Lower leg skin (tissue), 2 donors: ENCODE data around the genes NSFL1C and SIRPB2.

DNA sequence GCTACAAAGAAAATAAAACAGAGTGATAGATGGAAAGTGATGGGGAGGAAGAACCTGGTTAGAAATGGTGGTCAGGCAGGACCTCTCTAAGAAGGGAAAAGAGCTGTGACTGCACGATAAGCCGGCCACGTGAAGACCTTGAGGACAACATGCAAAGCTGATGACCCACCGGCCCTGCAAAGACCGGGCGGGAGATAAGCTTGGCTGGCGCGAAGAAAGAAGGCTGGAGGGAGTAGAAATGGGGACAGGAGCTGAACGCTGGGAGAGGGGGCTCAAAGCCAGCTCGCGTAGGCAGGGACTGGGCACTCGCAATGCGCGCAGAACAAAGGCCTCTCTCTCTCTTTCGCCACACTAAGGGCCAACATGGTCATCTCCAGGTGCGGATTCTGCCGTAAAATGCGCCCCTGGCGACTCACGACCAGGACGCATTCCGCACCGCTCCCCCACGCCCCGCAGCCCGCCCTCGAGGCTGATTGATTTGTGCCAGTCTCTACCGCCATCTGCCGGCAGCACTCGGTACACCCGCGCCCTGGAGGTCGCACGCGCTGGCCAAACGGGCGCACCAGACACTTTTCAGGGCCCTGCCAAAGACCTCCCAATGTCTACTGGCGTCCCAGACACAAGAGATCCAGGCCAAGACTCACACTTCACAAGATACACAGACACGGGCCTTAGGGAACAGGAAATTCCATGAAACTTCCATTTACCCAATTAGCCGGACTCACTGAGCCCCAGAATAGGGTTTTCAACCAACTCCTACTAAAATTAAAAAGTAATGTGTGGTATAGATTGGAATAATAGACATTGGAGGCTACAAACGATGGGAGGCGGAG is 9.3 kb downstream of the DEFB132 start:
- PRO-cap: no peak
- RAMPAGE, long total RNA, 2 experiments: no peak in any of the 2 experiments

DNA sequence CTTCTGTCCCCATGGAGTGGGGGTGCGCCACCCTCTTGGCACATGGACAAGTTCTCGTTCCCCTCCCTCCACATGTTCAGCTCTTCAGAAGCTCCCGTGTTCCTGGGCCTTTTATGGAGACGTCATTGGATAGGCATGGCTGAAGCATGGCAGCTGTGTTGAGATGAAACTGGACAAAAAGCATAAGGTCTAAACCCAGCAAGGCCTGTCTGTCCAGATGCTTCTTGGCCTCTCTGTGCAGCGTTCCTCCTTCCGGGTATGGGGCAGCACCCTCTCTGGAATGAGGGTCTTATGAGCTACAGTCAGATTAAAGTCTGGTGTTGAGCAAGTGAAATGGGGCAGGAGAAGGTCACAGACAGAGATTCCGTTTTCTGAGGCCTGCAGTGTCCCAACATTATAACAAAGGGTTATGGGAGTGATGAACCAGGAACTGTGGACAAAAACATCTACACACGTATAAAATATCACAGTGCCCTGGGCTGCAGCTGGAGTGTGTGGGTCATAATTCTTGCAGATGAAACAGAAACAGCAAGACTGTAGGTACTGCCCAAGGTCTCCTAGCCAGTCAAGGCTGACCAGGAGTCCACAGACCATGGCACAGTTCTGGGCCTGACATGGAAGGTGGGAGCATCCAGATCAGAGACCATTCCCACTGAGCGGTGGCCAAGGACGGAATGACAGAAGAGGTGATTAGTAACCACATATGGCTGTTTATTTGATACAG is 26.6 kb downstream of the TBC1D20 start:
- PRO-cap: no peak
- RAMPAGE, long total RNA, 2 experiments: no peak in any of the 2 experiments

- PRO-cap: no peak
- RAMPAGE, long total RNA, 2 experiments: no peak in any of the 2 experiments
These were observed 24.6 kb downstream of the TBC1D20 start for GRCh38 chr20:437690-438217.

DNA sequence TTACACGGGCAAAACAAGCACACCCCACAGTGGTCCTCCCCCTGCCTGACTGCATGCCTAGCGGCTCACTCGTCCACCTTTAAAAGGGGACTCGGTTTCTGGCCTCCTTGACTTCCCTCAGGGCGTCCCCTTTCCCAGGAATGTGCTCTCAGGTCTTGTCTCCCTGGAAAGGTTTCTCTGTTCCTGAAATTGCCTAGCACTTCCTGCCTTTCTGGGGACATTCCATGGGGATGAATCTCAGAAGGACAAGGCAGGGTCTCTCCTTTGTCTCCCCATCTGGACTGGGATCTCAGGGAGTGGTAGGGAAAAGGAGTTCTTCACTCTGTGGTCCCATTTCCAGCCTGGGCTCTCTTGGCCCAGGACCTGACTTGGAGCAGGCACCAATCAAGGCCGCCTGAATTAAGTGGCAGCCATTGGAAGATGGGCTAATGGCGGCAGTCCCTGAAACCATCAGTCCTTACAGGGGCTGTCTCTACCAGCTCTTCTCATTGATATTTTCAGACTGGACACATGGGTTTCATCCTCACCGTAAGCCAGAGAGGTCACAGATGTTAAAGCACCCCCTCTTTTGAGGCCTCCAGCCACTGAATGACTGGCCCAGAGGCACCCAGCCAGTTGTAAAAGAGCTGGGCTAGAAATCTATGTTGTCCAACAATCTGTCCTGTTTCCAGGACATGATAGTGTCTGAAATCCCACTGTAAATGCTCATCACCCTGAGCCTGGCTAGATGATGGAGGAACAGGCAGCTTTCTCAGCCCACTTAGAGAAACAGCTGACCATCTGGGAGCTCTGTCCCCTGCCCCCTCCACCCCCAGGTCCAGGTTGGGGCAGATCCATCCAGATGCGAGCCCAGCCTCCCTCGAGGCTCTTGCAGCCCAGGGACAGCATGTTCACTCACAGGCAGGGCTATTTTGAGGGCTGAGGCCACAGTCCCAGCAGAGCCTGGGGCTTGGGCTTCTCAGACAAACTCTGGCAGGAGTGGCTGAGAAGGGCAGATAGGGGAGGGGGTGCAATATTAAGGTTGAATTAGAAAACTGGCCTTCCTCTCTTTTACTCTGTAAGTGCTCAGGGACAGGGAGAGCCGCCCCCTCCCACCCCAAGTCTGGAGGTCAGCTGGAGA is 4.5 kb downstream of the TCF15 start:
- PRO-cap: no peak
- RAMPAGE, long total RNA, 2 experiments: no peak in any of the 2 experiments

DNA sequence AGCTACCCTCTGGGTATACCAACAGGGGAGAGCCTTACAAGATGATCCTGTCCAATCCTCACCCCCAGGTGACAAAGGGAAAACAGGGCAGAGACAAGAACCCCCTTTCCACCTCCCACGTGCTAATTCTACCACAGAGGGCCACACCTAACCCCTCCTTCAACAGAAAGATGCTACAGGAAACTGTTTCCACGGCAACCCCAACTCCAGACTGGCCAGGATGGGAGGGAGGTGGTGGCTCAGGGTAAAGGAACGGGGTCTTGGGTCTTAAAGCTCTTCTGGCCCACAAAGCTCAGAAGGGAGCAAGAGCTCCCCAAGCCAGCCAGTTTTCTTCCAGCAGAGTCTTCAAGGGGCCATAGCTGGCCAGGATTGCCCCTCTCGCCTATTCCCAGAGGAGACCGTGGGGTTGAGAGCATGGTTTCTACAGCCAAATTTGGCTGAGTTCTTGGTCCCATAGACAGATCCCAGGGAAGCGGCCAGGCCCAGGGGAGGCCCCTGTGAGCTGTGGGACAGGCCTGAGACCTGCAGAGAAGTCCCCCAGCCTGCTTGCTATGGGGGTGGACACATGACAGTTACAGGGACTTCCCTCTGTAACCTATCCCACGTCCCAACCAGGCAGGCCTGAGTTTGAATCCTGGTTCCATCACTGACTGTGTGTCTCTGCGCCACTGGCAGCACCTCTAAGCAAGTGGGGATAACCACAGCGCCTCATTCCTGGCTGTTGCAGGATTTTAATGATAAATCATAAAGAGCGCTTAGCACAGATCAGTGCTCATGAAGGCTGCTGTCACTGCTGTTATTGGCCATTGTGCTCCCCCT is 2.7 kb downstream of the TCF15 start:
- PRO-cap: no peak
- RAMPAGE, long total RNA, 2 experiments: no peak in any of the 2 experiments

DNA sequence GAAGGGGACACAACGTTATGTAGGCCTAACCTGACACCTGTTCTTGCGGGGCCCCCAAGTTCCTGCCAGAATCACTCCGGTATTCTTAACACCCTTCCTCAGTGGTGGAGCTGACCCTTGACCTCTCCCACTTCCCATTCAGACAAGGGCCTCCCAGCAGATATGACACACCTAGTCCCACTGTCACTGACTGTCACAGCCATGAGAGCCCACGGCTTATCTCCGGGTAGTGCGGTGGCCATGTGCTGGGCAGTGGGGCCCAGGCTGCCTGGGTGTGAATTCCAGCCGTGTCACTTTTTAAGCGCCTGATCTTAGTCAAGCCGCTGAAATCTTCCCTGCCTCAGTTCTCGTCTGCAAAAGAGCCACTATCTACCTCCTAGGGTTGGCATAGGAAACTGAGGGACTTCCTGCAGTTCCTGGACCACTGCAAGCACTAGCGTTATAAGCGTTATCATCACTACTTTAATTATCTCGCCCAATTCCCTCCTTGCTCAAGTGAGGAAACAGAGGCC is 642 bp downstream of the SRXN1 start:
- PRO-cap: no peak
- RAMPAGE, long total RNA, 2 experiments: no peak in any of the 2 experiments

DNA sequence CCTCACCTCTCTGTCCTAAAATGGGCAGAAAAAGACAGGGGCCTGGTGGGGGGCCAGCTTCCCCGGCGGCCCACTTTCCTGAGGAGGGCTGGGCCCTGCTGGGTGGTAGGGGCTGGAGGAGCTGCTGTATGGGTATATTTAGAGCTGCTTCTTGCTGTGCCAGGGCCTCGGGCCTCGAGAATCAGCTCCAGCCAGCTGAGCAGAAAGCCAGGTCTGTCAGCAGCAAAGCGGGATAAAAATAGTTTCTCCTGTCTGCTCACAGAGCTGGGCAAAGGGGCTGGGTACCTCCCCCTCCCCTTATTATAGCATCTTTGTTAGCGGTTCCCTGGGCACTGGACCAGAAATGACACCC is 6.1 kb downstream of the SCRT2 start:
- PRO-cap: no peak
- RAMPAGE, long total RNA, 2 experiments: no peak in any of the 2 experiments

- PRO-cap: bidirectional peak, plus-strand start at chr20:844639, minus-strand start at chr20:844487
- RAMPAGE, long total RNA, 2 experiments: start-site peak on the plus strand in 2 of 2 experiments, at chr20:844622-845186 at its widest, 142 to 169 reads per replicate
These were observed 11.0 kb downstream of the FAM110A start for GRCh38 chr20:844198-845312.

GRCh38 chr20:1215695-1216108 is 10.1 kb upstream of the RAD21L1 start:
- PRO-cap: no peak
- RAMPAGE, long total RNA, 2 experiments: no peak in any of the 2 experiments

GRCh38 chr20:1267050-1267597 is 1.0 kb downstream of the SNPH start:
- PRO-cap: no peak
- RAMPAGE, long total RNA, 2 experiments: no peak in any of the 2 experiments

DNA sequence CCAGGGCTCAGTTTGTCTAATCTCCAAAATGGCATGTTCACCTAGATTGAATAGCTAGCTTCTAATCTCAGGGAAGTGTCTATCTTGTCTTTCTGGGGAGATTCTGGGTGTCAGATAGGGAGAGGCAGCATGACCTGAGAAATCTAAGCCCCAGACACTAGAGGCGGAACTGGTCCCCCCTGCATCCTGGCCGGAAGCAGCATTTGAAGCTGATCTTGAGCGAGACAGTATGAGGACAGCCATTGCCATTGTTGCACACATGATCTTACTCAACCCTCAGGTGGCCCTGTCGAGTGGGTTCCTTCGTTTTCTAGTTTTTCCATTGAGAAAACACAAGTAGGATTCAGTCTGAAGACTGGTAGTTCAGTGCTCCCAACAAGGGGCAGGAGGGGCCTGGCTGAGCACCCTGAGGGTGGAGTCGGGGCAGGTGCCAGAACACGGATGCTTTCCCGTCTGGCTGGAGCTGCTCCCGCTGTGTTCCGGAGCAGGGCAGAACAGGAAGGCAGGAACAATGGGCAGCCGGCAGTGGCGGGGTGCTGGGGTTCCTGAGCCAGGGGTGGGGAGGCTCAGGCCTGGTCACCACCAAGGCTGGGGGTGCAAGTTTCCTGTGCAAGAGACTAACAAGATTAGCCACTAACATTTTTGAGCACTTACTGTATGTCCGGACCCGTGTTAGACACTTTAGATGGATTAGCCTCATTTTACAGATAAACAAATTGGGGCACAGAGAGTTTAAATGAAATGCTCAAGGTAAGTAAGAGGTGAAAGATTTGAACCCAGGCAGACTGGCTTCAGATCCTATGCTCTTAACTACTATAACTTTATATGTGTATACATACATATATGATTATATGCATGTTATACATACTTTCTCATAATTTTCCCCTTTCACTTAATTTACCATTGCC is 8.0 kb upstream of the SDCBP2 start:
- PRO-cap: no peak
- RAMPAGE, long total RNA, 2 experiments: no peak in any of the 2 experiments

DNA sequence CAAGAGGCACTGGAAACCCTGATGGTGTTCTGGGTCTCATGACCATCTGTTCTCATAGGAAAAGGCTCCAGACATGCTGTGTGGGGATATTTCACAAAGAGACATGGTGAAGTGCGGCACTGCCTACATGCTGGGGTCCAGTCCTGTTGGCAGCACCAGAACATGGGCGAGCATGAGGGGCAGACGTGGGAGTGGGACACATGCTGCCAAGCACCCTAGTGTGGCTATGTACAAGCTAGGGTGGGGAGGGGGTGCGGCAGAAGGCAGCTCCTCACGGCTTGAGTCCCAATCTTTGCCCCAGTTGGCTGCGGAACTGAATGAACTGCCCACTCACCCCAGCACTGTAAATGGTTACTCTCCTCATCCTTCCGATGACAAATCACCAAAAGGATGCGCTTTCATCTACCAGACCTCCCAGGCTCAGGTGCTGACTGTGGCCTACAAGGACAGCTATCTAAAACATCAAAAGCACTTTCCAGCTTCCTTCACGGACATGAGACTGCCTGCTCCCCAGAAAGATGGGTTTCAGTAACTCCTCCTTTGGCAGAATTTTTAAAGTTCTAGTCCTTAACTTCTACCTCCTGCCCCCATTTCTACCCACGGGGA is 1.8 kb downstream of the FKBP1A start:
- PRO-cap: no peak
- RAMPAGE, long total RNA, 2 experiments: no peak in any of the 2 experiments

DNA sequence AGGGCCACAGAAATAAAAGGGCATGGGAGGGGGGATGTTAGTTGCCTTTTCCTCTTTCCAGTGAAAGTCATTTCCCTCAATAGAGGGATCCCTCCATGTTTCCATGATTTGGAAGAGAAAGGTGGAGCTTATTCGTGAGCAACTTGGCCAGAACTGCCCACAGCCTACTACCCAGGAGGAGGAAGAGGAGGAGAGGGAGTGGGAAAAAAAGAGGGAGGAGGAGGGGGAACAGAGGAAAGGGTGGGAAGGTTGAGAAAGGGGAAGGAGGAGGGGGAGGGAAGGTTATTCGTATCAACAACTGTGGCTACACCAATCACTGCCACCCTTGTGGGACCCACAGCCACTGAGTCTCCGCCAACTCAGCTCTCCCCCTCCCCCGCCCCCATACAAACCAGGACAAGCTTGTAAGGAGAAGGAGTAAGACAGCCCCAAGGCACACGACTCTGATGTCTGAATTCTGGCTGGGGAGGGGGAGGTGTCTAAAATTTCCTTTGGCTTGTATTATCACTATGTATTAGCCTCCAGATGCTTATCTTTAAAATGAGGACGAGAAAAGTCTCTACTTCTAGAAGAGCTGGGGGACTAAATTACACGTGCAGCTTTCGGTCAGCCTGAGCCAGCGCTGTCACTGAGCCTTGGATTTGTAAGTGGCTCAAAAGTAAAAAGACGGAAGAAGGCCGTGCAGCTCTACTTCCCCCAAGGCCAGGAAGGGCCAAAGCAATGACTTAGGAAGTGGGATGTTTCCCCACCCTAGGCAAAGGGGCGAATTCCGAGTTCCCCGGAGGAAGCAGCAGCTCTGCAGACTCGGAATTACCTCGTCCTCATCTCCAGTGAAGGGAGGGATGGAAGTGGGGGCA is 1.1 kb downstream of the FKBP1A start:
- PRO-cap: no peak
- RAMPAGE, long total RNA, 2 experiments: no peak in any of the 2 experiments

DNA sequence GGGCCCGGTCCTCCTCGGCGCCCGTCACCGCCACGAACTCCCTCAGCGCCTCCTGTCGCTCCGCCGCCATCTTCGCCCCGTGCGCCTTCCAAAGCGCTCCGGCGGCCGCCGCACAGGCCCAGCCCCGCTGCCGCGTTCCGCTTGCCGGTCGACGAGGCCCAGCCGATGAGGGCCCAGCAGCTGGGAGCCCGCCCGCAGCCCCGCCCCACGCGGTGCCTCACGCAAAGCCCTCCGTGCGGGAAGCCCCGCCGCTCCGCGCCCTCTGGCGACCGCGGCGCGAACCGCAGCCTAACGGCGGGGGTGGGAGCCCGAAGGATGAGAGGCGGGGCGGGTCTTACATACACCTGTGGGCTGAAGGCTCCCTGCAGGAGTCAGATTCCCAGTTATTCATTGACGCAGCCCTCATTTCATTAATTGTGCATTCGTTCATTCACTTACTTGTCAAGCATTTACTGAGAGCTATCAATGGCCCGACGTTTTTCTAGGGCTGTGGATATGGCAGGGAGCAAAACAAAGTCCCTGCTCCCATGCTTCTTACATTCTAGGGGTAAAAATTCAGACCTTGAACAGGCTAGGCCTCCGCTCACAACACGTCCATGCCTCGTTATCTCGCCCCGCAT is at the start of gene NSFL1C:
Gene NSFL1C (minus strand): TSS at position 95 of the 620 bp plus-strand sequence.
- PRO-cap: unidirectional peak, minus-strand start at position 83 of the sequence
- RAMPAGE, long total RNA, 2 experiments: start-site peak on the minus strand in 2 of 2 experiments, centred at positions 84 to 168 of the sequence, 75 to 227 reads per replicate

- PRO-cap: unidirectional peak, minus-strand start at chr20:1491450
- RAMPAGE, long total RNA, 2 experiments: no peak in any of the 2 experiments
These were observed at the start of gene SIRPB2 for GRCh38 chr20:1491303-1491889. Gene SIRPB2, minus strand, starts transcription at chr20:1491420.

- PRO-cap: no peak
- RAMPAGE, long total RNA, 2 experiments: no peak in any of the 2 experiments
These were observed 20.7 kb downstream of the SIRPD start for GRCh38 chr20:1536764-1537147.

GRCh38 chr20:1802243-1802897 is 92.8 kb upstream of the SIRPA start:
- PRO-cap: no peak
- RAMPAGE, long total RNA, 2 experiments: no peak in any of the 2 experiments

DNA sequence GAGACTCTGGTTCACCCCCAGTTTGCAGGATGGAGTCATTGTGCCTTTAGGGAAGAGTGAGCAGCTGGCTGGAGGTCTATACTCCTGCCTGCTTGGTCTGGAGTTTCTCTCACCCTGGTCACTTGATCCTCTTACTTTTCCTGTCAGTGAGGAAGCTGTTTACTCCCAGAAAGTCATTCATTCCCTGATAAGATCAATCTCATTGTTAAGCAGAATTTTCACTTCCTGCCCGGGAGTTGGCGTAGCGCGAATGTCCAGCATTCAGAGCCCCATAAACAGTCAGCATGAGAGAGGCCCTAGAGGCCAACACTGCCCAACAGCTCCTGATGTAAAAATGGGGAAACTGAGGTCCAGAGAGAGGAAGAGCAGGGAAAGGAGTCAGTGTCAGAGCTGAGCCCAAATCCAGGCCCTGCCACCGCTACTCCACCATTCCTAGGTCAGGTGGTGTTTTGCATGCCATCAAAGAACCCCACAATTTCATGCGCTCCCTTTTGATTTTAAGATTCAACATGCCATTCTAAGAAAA is 70.3 kb upstream of the SIRPA start:
- PRO-cap: no peak
- RAMPAGE, long total RNA, 2 experiments: no peak in any of the 2 experiments

- PRO-cap: no peak
- RAMPAGE, long total RNA, 2 experiments: no peak in any of the 2 experiments
These were observed 2.9 kb upstream of the SIRPA start for GRCh38 chr20:1891966-1893033.

- PRO-cap: bidirectional peak, plus-strand start at chr20:1894309, minus-strand start at chr20:1894082
- RAMPAGE, long total RNA, 2 experiments: no peak in any of the 2 experiments
These were observed 1.4 kb upstream of the SIRPA start for GRCh38 chr20:1893831-1894255.